Mesenchymal stem cell of the bone marrow (primary cell): ENCODE measurements around the gene CR1.

GRCh38 chr1:207345879-207346649, 24.6 kb downstream of the CD55 start:
- CAGE, long polyA plus RNA: no peak

DNA sequence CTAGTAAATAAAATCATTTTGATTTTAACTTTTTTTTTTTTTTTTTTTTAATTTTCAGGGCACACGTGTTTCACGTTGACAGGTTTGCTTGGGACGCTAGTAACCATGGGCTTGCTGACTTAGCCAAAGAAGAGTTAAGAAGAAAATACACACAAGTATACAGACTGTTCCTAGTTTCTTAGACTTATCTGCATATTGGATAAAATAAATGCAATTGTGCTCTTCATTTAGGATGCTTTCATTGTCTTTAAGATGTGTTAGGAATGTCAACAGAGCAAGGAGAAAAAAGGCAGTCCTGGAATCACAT, 38.0 kb downstream of the CD55 start:
- CAGE, long polyA plus RNA: no peak

- CAGE, long polyA plus RNA: no peak
These were observed at the start of gene CR1 for GRCh38 chr1:207495751-207496970. CR1 (plus strand) TSS chr1:207496157.

- CAGE, long polyA plus RNA: no peak
These were observed 23.7 kb downstream of the CR1 start for GRCh38 chr1:207519593-207520192.

DNA sequence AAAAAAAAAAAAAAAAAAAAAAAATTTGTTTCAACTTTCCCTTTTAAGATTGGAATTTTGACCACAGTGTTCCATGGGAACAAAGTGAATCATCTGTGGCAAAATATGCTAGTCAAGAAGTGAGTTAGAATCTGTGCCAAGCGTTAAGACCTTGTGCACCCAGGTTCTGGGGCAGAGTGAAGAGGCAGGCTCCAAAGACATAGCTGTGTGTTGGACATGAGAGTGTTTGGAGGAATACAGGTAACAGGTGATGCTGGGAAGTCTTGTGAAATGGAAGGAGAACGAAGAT, 14.4 kb upstream of the CD46 start:
- CAGE, long polyA plus RNA: no peak

- CAGE, long polyA plus RNA: no peak
These were observed 67.3 kb downstream of the CD46 start for GRCh38 chr1:207818897-207819796.

DNA sequence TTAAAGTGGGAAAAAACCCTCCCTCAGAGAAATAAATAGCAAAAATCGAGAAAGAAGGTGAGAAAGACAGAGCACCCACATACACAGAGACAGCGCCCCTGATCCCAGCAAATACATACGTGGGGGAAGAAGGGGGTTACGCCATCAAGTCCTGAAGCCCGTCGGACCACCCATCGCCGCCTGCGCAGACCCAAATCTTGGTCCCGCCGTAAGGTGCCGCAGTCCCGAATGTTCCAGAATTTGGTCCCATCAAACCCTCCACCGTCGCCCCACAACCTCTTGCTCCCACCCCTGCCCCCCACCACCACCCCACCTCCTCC, 71.6 kb downstream of the CD46 start:
- CAGE, long polyA plus RNA: no peak

- CAGE, long polyA plus RNA: no peak
These were observed 73.9 kb downstream of the CD46 start for GRCh38 chr1:207825679-207826290.

- CAGE, long polyA plus RNA: no peak
These were observed 74.3 kb downstream of the CD34 start for GRCh38 chr1:207836527-207837043.

GRCh38 chr1:207838094-207838952, 72.6 kb downstream of the CD34 start:
- CAGE, long polyA plus RNA: no peak

GRCh38 chr1:207861549-207862194, 49.3 kb downstream of the CD34 start:
- CAGE, long polyA plus RNA: no peak

GRCh38 chr1:207872077-207872407, 38.9 kb downstream of the CD34 start:
- CAGE, long polyA plus RNA: no peak

DNA sequence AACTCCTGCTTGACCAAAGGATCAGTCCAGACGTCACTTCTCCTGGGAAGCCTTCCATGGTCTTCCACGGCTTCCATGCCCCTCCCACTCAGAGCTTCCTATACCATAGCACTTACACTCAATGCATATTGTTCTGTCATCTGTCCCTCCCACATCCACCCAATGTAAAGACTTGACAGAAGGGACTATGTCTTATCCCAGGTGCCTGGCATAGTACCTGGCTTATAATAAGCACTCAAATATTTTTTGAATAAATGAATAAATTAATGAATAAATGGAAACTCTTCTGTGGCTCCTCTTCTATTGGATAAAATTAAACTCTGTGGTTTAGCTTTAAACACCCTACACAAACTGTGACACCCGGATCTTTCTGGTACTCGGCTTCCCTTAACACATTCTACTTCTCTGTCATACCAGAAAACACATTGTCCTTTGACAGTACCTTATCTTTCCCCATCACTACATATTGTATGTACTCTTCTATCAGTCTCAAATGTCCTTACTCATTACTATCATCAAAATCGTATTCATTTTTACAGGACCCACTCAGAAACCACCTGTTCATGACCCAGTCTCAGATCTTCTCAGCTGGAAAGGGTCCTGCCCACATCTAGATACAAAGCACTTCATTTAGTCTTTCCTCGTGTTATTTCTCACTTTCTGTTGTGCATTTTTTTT, 28.0 kb downstream of the CD34 start:
- CAGE, long polyA plus RNA: no peak

DNA sequence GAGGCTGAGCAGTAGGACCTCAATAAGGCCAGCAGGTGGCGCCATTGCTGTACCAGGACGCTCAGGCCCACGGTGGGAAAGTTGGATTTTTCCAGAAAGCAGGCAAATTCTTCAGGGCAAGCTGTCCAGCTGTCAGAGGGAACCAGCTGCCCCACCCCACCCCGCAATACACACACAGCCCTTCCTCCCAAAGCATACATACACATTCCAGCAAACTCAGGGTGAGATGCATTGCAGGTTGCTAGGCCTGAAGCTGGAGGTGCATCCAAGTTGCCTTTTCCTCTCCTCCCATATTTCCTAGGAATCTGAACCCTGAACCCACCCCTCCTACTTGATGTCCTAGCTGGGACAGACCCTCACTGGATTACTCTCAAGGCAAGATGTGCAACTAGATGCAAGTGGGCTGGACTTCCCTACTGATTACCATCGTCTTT, 25.7 kb downstream of the CD34 start:
- CAGE, long polyA plus RNA: no peak

DNA sequence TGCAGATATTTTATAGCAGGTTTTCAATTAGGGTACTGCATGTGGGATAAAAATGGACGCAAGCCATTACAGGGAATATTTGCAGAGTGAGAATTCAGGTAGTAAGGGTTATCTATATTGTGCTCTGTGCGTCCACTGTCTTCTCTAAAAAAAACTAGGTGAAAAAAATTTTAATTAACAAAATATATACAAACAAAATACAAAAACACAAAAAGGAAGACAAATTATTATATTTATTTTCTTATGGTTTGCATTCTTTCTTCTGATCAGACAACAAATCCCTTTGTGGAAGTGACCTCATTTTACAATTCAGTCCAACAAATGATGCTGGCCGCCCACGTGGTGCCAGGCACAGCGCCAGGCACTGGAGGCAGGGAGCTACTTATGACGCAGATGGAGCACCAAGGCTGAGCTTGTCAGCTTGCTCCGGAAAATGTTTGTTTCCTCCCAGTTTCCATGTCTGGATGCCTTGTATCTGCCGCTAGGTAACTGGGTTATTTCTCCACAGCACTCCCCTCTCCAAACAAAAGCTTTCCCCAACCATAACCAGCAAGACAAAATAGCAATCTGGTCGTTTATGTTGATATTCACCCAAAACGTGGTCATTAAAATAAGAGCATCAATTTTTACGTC, 30.7 kb upstream of the CD34 start:
- CAGE, long polyA plus RNA: no peak

GRCh38 chr1:208033108-208033497, 122.2 kb upstream of the CD34 start:
- CAGE, long polyA plus RNA: no peak

DNA sequence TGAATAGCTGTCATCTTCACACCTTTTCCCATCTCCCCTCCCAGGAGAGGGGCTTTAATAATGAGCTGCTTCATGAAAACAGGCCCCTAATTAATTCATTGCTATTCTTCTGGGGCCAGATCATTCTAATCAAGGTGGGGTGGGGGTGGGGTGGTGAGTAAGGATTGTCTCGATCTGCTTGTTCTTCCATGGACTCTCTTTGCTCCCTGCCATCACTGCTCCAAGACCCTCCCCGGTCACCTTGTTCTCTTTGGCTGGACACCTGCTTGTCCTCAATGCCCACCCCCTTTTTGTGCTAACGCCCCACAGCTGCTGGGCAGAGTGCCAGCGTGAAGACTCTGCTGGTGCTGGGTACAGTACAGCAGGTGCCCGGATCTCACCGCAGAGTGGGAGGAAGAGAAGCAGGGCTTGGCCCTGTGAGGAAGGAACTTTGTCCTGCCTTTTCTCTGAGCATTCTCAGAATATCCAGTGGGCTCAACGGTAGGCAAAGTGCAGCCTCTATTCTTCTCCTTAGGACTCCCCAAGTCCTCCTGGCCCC, 90.2 kb downstream of the PLXNA2 start:
- CAGE, long polyA plus RNA: no peak

DNA sequence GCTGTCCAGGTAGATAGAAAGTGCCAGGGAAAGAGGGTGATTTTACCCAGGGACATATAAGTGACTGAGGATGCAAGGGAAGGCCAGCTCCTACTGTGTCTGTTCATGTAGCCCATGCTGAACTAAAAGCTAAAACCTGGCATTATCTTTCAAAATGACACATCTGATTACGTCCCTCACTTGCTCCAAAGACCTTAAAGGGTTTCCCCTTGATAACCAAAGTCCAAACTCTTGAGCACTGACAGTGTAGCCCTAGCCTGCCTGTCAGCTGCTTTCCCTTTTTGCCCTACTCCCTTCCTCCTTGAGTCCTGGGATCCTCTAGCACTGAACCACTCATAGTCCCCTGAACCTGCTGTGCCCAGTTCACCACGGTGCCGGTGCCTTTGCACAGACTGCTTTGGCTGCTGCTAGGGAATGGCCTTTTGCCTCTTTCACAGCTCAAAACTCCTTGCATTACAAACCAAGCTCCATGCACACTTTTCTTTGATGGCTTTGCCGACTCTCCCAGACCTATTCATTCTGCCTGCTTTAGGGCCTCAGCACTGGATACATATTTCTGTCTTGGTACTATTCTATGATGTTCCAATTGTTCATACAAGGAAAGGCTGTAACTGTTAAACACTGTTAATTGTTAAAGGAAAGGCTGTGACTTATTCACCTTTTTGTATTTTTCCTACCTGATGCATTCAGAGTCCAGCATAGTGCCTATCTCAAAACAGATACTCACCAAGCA, 67.4 kb downstream of the PLXNA2 start:
- CAGE, long polyA plus RNA: no peak

DNA sequence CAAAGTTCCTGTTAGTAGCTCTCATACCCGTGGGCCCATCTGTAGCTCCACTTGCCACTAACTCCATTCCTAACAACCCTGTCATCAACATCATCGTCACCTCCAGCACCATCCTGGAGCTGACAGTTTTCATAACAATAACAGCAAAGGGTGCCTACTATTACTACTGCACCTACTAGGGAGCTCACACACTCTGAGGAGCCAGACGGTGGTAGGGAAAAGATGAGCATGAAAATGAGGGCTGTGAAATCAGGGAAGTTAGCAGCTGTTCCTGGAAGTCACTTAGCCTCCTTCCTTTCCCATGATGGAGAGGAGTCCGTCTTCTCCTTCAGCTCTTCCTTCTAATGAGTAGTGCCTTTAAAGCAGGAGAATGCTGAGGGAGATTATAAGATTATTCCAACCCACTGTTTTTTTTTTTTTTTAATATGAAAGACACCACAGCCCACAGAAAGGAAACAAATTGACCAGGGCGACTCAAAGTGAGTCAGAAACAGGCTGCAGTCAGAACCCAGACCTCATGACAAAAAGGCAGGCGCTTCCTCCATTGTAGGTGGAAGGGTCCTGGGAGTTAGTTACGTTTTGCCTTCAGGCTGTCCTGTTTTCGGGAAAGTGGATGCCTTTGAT, 21.2 kb downstream of the PLXNA2 start:
- CAGE, long polyA plus RNA: no peak

GRCh38 chr1:208226239-208226910, 17.8 kb downstream of the PLXNA2 start:
- CAGE, long polyA plus RNA: no peak